Lung (tissue), 4 donors: ENCODE measurements around a stretch of chr7.

- PRO-cap = no peak
- RAMPAGE, long total RNA = no peak
- RRBS = no CpG with 5 or more reads among the region's 11 CpGs
Measured at GRCh38 chr7:158735332-158735729, 30.7 kb upstream of the NCAPG2 start.

DNA sequence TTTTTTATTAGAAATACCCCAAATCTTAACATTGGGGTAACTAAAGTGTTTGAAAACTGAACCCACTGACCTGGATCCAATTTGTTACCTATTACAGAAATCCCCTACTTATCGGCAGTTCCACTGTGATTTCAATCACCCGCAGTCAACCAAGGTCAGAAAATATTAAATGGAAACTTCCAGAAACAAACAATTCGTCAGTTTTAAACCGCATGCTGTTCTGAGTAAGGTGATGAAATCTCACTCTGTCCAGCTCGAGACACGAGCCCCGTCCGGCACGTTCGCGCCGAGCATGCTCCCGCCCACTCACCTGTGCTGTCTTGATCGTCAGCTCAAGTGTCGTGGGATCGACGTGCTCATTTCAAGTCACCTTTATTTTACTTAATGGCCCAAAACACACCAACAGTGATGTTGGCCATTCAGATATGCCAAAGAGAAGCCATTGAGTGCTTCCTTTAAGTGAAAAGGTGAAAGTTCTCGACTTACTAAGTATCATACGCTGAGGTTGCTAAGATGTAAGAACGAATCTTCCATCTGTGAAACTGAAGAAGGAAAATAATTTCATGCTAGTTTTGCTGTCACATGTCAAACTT lies 21.2 kb downstream of the ESYT2 start:
- PRO-cap = no peak
- RAMPAGE, long total RNA = no peak
- RRBS = no CpG with 5 or more reads among the region's 20 CpGs

- PRO-cap = no peak
- RAMPAGE, long total RNA = no peak
- RRBS = no CpG with 5 or more reads among the region's 1 CpG
Measured at GRCh38 chr7:158847327-158847825, 9.0 kb upstream of the DYNC2I1 start.

DNA sequence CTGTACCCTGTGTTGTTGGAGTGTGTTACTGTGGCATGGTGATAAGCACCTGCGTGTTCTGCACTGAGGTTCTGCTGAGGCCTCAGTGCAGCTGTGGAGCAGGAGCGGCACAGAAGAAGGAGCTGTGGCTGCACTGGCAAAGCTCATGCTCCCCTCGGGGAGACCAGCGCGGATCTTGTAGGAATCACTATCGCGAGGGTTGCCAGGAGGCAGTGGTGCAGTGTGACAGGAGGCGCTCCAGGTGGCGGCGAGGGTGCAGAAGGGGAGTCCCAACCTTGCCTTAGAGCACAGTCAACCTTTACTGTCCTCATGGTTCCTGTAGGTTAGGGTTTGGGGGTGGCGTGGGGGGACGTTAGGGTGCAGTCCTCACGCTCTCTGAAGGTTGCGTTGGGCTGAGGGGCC lies 11.0 kb downstream of the DYNC2I1 start:
- PRO-cap = no peak
- RAMPAGE, long total RNA = no peak
- RRBS = no CpG with 5 or more reads among the region's 14 CpGs

- PRO-cap = no peak
- RAMPAGE, long total RNA = no peak
- RRBS = 82% methylated on average over 7 of the region's 24 CpGs
Measured at GRCh38 chr7:158871015-158871625, 14.8 kb downstream of the DYNC2I1 start.

GRCh38 chr7:158957397-158957910 lies 101.1 kb downstream of the DYNC2I1 start:
- PRO-cap = no peak
- RAMPAGE, long total RNA = no peak
- RRBS = 31% methylated on average over 16 of the region's 26 CpGs

GRCh38 chr7:159092623-159093063 lies 52.0 kb downstream of the VIPR2 start:
- PRO-cap = no peak
- RAMPAGE, long total RNA = no peak
- RRBS = no CpG with 5 or more reads among the region's 11 CpGs

GRCh38 chr7:159195583-159196234 lies 51.0 kb upstream of the VIPR2 start:
- PRO-cap = no peak
- RAMPAGE, long total RNA = no peak
- RRBS = no CpG with 5 or more reads among the region's 6 CpGs